Heart (tissue), 3 donors: ENCODE data around the genes CDCP2, ACOT11, TMEM61 and USP24.

GRCh38 chr1:54152771-54153415, at the start of gene CDCP2:
TSS of gene CDCP2 (minus strand) at chr1:54153000.
- RAMPAGE, long total RNA, 2 experiments = no peak in any of the 2 experiments

GRCh38 chr1:54223659-54224349, 23.8 kb downstream of the MRPL37 start:
- RAMPAGE, long total RNA, 2 experiments = no peak in any of the 2 experiments

DNA sequence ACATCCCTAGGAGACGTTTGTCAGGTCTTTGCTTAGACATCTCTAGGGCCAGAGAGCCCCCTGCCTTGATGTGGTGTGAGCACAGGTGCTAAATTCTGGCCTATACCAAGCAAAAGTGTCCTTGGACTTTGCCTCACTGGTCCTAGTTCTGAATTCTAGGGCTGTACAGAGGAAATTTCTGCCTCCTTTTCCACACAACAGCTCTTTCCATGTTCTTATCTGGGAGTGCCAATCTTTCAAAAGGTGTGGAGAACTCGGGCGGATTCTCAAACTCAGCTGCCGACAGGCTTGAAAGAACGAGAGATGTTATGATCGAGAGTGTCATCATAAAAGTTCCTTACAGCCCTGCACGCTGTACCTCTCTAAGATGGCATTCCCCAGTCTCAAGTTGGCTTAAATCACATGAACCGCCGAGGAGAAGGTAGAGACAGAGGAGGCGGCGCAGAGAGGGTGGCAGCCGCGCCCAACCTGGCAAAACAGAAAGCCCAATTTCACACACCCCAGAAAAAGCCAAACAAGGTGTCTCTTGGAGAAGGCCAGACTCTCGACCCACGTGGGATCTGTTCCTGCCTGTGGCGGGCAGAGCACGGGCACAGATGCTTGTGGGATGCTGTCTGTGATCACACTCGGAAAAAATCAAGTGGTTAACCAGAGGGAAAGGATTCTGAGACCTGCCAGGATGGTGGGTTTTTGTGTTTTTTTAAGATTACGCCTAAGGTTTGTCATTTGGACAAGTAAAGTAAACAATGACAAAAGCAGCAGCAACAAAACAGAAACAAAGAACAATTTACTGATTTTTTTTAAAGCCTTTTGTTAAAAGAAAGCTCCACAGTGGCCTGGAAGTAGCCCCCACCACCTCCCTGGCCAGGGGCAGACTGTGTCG, 80.6 kb downstream of the MRPL37 start:
- RAMPAGE, long total RNA, 2 experiments = no peak in any of the 2 experiments

GRCh38 chr1:54332719-54333498, 132.9 kb downstream of the MRPL37 start:
- RAMPAGE, long total RNA, 2 experiments = no peak in any of the 2 experiments

GRCh38 chr1:54358927-54359460, 159.0 kb downstream of the MRPL37 start:
- RAMPAGE, long total RNA, 2 experiments = no peak in any of the 2 experiments

- RAMPAGE, long total RNA, 2 experiments = no peak in any of the 2 experiments
Observed at GRCh38 chr1:54362125-54362699, 162.2 kb downstream of the MRPL37 start.

- RAMPAGE, long total RNA, 2 experiments = no peak in any of the 2 experiments
Observed at GRCh38 chr1:54370886-54372045, 171.3 kb downstream of the MRPL37 start.

GRCh38 chr1:54392521-54393183, 155.4 kb upstream of the ACOT11 start:
- RAMPAGE, long total RNA, 2 experiments = no peak in any of the 2 experiments

- RAMPAGE, long total RNA, 2 experiments = no peak in any of the 2 experiments
Observed at GRCh38 chr1:54464268-54465016, 83.6 kb upstream of the ACOT11 start.

DNA sequence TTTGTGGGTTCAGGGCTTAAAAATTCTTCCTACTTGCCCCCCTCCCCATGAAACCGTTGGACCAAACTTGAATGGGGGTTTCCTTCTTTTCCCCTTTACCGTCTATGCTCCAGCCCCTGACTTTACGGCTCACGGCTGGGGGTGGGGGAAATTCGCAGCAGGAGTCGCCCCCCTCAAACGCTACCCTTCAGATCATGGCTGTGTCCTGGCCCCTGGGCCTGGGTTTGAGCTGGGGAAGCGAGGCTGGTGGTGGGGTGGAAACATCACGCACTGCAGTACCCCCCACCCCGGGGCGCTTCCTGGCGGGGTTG, 59.3 kb upstream of the ACOT11 start:
- RAMPAGE, long total RNA, 2 experiments = no peak in any of the 2 experiments

DNA sequence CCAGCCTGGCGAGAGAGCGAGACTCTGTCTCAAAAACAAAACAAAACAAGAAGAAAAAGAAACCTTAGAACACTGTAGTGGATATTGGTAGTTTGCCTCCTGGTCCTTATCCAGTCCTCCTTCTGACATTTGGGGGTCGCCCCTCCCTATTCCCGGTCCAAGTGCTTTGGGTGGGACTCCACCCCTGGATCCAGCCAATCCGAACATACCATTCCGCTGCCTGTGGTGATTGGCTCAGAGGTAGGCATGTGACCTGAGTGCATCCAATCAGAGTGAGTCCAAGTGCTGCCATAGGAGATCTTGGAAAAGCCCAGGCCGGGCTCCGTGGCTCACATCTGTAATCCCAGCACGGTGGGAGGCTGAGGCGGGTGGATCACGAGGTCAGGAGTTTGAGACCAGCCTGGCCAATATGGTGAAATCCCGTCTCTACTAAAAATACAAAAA, 33.9 kb upstream of the ACOT11 start:
- RAMPAGE, long total RNA, 2 experiments = no peak in any of the 2 experiments

- RAMPAGE, long total RNA, 2 experiments = no peak in any of the 2 experiments
Observed at GRCh38 chr1:54547203-54548671, at the start of gene ACOT11. TSS of gene ACOT11 (plus strand) at chr1:54548228.

DNA sequence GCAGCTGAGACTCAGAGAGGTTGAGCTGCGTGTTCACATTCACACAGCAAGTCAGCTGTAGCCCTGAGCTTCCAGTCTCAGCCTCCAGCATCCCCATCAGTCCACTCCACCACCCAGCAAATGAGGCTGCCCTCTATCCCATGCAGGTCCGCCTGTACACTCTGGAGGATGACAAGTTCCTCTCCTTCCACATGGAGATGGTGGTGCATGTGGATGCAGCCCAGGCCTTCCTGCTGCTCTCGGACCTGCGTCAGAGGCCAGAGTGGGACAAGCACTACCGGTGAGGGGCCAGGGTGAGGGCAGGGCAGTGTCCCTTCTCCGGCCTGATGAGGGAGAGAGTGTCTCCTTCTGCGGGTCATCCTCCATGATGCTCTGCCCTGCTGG, 18.4 kb downstream of the FAM151A start:
- RAMPAGE, long total RNA, 2 experiments = no peak in any of the 2 experiments

GRCh38 chr1:54648980-54649632, 7.5 kb downstream of the MROH7 start:
- RAMPAGE, long total RNA, 2 experiments = no peak in any of the 2 experiments

- RAMPAGE, long total RNA, 2 experiments = no peak in any of the 2 experiments
Observed at GRCh38 chr1:54875651-54876294, 11.2 kb downstream of the DHCR24 start.

DNA sequence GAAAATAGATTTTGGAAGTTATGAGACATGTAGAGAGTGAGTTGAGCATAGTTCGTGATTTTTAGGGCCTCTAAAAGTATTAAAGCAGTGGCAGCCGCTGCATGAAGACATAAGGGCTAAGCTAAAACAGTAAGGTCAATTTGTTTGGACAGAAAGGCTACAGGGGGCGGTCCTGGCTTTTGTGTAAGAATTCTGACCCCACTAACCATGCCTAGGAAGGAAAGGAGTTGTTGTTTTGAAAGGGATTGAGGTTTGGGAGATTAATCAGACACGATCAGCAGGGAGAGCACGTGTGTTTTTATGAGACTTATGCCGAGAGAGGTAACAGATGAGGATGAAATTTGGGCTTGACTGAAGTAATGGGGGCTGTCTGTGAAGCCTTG, 12.8 kb upstream of the DHCR24 start:
- RAMPAGE, long total RNA, 2 experiments = no peak in any of the 2 experiments

- RAMPAGE, long total RNA, 2 experiments = no peak in any of the 2 experiments
Observed at GRCh38 chr1:54980179-54981342, at the start of gene TMEM61. TSS of gene TMEM61 (plus strand) at chr1:54980628.

- RAMPAGE, long total RNA, 2 experiments = no peak in any of the 2 experiments
Observed at GRCh38 chr1:54995623-54996143, 3.0 kb upstream of the BSND start.

GRCh38 chr1:55215207-55216020, at the start of gene USP24:
TSS of gene USP24 (minus strand) at chr1:55215364.
- RAMPAGE, long total RNA, 2 experiments = no peak in any of the 2 experiments

- RAMPAGE, long total RNA, 2 experiments = no peak in any of the 2 experiments
Observed at GRCh38 chr1:56255859-56256007, 323.6 kb downstream of the PLPP3 start.